ENCODE measurements around the gene FAM81A.

GRCh38 chr15:59365057-59365477, 7.6 kb downstream of the MYO1E start:
- PRO-cap: no peak
- RAMPAGE, long total RNA, 2 experiments: no peak in any of the 2 experiments

- PRO-cap: no peak
- RAMPAGE, long total RNA, 2 experiments: no peak in any of the 2 experiments
These were observed at the start of gene FAM81A for GRCh38 chr15:59437759-59438634. TSS of gene FAM81A (plus strand) at chr15:59438186.

GRCh38 chr15:59438911-59439163, 851 bp downstream of the FAM81A start:
- PRO-cap: no peak
- RAMPAGE, long total RNA, 2 experiments: no peak in any of the 2 experiments

DNA sequence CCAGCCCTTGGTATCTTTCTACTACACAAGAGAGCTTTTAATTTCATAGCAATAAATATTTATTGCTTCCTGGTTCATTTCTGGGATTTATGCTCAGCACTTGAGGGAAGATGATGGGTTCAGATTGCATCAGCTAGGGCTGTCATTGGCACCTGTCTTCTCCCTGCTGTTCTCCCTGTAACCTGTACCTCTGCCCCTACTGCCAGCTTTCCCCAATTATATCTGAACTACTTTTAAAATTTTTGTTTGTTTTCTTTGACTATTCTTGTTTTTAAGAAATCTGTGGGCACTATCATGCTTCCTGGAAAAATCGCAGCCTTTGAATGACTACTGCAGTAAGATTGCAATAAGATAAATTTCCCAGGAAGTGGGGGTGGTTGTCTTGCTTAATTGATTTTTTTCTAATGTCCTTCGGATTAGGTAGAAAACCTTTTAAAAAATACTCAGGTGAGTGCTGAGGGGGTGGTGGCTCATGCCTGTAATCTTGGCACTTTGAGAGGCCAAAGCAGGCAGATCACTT, 24.2 kb upstream of the GCNT3 start:
- PRO-cap: no peak
- RAMPAGE, long total RNA, 2 experiments: no peak in any of the 2 experiments

DNA sequence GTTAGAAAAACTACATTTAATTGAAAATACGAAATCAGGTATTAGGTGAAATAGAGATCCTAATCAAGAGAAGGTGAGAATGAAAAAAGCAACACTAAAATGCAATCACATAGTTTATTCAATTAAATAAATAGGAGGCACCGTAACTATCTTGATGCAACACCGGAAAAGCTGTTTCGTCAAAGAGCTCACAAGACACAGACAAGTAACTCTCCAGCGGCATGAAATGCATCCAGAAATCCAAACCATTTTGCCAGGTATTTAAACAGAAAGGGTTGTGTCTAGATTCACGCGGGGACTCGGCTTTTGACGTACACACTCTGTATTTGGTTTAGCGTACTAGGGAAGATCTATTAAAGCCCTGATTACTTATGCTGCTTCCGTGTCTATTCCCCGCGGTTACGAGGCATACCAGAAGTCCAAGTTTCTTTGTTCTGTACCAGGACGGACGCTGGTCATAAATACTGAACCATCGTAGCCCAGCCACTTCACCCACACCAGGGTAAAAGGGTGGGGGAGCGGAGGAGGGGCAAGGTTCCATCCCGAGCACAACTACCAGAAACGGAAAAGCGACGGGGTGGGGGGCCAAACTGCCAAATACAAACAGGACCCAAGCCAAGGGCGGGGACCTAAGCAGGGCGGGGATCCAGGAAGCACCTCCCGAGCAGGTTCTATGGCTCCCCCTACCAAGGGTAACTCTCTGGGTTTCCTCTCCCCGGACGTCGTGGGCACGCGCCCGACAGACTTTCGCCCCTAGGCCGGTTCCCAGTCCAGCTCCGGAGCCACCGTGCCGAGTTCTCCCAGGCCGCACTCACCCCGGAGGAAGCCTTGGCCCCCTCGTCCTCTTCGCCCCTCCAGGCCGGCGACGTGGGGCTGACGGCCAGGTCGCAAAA, 554 bp downstream of the BNIP2 start:
- PRO-cap: unidirectional peak, plus-strand start at position 208 of the sequence; bidirectional peak, plus-strand start at position 714 of the sequence, minus-strand start at position 571 of the sequence
- RAMPAGE, long total RNA, 2 experiments: no peak in any of the 2 experiments

DNA sequence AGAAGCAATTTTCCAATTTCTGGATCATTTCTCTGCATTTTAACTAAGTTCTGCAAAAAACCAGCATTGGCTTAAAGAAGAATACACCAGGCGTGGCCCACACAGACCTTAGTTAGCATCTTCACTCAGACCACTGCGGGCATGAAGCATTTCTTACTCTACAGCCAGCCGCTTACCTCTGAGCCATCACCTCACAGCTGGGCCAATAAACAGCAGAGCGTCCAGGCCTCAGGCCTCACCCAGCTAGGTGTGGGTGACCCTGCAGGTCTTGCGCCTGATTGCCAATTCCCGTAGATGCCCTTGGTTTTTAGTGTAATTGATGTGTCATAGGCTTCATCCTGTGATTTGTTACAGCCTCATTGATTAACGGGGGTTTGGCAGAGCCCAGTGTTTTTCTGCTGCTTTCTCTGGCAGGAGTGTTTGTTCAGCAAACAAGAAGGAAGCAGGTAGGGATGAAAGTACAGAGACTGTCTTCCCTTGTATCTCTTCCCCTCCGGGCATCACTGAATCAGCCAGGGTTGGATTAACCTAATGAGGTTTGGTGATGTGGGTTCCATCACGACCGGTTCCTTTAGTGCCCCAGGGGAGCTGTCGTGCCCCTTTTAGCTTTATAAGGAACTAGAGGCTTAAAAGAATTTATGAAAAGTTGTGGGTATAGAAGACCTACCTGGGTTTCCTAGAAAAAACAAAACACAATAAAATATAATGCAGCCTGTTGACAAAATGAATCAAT, 49.6 kb upstream of the BNIP2 start:
- PRO-cap: no peak
- RAMPAGE, long total RNA, 2 experiments: no peak in any of the 2 experiments

GRCh38 chr15:59768820-59769065, 79.6 kb upstream of the BNIP2 start:
- PRO-cap: no peak
- RAMPAGE, long total RNA, 2 experiments: no peak in any of the 2 experiments

DNA sequence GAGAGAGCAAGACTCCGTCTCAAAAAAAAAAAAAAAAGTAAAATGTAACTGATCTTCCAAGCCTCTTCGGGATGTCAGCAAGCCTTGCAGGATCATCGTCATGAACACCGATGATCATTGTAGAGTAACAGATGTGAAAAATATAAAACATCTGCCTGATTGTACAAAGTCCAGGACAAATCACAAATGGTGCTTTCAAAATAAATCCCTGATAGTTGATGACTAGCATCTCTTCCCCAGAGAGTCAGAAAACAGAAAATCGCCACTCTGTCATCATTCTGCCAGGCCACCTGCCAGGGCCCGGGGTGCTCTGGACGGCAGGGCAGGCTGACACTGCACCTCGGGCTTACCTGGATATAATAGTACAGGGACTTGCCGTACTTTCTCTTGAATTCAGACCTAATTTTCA, 49.1 kb downstream of the ANXA2 start:
- PRO-cap: no peak
- RAMPAGE, long total RNA, 2 experiments: no peak in any of the 2 experiments

DNA sequence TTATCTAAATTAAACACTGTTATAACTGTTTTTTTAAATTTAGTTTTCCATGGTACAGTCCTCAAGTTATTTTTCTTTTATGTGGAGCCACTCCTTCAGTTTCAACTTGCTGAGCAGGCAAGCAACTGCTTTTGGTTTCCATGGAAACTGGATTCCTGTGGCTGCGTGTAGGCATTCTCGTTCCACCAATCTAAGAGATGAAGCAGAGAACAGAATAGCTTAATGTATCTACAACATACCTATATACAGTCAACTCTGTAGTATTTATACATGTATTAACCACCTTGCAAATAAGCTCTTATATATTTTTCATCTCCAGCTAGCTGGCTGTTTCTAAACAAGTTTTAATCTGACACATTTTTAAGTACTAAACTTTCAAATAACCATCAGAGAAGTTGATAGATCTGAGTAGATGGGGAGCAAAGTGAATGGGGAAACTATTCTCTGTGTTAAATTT, 25.8 kb upstream of the ANXA2 start:
- PRO-cap: no peak
- RAMPAGE, long total RNA, 2 experiments: no peak in any of the 2 experiments

GRCh38 chr15:60526004-60526707, 47.2 kb upstream of the ICE2 start:
- PRO-cap: no peak
- RAMPAGE, long total RNA, 2 experiments: no peak in any of the 2 experiments

GRCh38 chr15:60563547-60563995, 84.6 kb upstream of the ICE2 start:
- PRO-cap: no peak
- RAMPAGE, long total RNA, 2 experiments: no peak in any of the 2 experiments

DNA sequence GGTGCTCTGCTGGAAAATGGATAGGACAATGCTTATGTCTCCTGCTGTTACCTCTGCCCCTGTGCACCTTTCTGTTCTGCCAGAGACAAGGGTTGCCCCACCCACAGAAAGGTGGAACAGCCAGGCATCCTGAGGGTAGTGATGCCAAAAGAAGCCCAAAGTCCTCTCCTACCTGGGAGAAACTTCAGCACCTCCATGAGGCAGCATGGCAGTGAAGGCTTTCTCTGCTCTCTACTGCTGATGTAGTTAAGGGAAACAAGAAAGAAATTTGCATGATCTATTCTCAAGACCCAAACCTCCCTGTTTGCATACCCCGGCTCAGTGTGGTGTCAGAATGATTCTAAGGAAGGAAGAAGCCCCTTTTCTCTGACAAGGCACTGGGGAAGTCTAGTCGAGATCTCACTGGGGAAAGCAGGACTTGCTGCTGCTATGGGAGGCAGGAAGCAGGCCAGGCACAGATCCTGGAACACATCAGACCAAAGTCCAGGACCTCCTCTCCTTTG, 89.3 kb upstream of the ICE2 start:
- PRO-cap: no peak
- RAMPAGE, long total RNA, 2 experiments: no peak in any of the 2 experiments

- PRO-cap: bidirectional peak, plus-strand start at chr15:60592685, minus-strand start at chr15:60592556
- RAMPAGE, long total RNA, 2 experiments: start-site peak on the minus strand in 2 of 2 experiments, at chr15:60592473-60592534 at its widest, 5,703 to 6,241 reads per replicate
These were observed 113.7 kb upstream of the ICE2 start for GRCh38 chr15:60592355-60593285.

- PRO-cap: no peak
- RAMPAGE, long total RNA, 2 experiments: no peak in any of the 2 experiments
These were observed 115.1 kb upstream of the ICE2 start for GRCh38 chr15:60593906-60594580.

DNA sequence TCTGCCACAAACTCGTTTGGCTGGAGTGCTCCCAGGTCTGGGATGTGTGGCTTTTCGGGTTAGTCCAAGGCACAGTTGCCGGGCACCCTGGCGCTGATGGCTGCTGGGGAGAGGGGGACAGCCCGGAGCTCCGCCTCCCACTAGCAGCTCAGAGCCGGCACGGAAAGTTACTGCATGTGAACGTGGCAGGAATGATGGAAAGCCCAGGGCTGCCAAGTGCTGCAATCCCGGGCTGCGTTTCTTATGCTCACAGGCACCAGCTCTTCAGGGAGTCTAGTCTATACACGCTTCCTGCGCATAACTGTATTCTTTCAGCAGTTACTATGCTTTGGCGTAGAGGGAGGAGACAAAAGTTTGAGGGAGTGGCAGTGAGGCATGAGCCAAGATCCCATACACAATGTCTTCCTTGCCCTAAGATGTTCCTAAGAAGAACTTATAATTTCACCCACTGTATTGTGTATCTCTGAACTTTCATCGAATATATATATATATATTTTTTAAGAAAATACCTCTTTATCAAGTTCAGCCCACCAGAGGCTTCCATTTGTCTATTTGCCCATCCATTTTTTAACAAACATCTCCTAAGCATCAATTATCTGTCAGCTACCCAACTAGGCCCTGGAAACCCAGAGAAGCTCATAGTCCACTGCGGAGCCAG, 141.9 kb upstream of the ICE2 start:
- PRO-cap: unidirectional peak, minus-strand start at position 275 of the sequence
- RAMPAGE, long total RNA, 2 experiments: no peak in any of the 2 experiments

GRCh38 chr15:60776405-60776780, 297.5 kb upstream of the ICE2 start:
- PRO-cap: no peak
- RAMPAGE, long total RNA, 2 experiments: no peak in any of the 2 experiments

- PRO-cap: no peak
- RAMPAGE, long total RNA, 2 experiments: no peak in any of the 2 experiments
These were observed 365.0 kb upstream of the ICE2 start for GRCh38 chr15:60843894-60844374.

DNA sequence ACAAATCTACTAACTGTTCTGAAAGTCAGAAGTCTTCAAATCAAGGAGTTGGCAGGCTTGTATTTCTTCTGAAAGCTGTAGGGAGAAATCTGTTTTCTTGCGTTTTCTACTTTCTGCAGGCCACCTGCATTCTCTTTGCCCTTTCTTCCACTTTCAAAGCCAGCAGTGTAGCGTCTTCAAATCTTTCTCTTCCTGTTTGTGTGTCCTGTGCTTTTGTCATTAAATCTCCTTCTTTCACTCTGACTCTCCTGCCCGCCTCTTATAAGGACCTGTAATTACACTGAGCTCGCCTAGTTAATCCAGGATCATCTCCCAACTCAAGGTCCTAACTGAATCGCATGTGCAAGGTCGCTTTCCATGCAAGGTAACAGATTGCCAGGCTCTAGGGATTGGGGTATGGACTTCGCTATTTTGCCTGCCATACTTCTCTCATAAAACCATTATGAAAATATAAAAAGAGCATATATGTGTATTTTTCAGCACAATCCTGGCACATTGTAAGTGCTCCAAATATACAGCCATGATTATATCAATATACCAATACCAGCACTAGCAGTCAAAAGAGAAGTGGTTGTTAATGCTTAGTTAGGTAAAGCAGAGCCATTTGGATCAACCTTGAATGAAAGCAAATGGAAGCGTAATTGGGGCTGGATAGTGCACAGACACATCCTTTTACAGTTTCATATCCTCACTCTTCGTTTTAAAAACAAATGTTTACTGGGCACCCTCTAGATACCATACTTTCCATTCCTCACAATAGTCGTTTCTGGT, 58.7 kb downstream of the RORA start:
- PRO-cap: no peak
- RAMPAGE, long total RNA, 2 experiments: no peak in any of the 2 experiments

- PRO-cap: unidirectional peak, minus-strand start at chr15:61228842
- RAMPAGE, long total RNA, 2 experiments: no peak in any of the 2 experiments
These were observed 539 bp downstream of the RORA start for GRCh38 chr15:61228611-61228914.

DNA sequence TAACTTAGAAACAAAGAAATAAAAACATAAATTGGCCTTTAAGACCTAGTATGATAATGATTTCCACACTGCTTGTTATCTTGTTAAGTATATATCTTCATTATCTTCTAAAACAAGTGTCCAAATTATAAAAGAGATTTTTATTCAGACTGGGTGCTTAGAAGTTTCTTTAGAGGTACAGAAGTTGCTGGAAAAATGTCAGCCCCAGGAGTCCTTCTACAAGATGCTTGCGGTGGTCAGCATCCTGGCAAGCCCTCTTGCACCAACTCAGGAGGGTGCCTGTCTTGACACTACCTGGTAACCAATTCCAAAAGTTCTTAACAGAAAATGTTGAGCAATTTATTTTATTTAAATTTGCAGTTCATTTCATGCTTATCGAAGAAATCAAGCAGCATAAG, 313.1 kb downstream of the VPS13C start:
- PRO-cap: no peak
- RAMPAGE, long total RNA, 2 experiments: no peak in any of the 2 experiments